Retinal pigment epithelial cell (primary cell): ENCODE data around the genes TMEM38A, USHBP1, MRPL34, GTPBP3 and MAP1S.

DNA sequence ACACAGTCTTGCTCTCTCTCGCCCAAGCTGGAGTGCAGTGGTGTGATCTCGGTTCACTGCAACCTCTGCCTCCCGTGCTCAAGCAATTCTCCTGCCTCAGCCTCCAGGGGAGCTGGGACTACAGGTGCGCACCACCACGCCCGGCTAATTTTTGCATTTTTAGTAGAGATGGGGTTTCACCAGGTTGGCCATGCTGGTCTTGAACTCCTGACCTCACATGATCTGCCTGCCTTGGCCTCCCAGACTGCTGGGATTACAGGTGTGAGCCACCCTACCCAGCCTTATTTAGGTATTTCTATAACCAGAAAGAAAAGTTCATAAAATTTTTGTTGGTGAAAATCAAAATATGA lies 1.5 kb upstream of the CHERP start:
- RRBS: no CpG with 5 or more reads among the region's 6 CpGs

GRCh38 chr19:16660744-16661572 lies at the start of gene TMEM38A:
Gene TMEM38A, plus strand, starts transcription at chr19:16661139.
- RRBS: under 1% methylated on average over 14 of the region's 83 CpGs

- RRBS: no CpG with 5 or more reads among the region's 27 CpGs
Observed at GRCh38 chr19:17114213-17115253, 39.0 kb downstream of the MYO9B start.

DNA sequence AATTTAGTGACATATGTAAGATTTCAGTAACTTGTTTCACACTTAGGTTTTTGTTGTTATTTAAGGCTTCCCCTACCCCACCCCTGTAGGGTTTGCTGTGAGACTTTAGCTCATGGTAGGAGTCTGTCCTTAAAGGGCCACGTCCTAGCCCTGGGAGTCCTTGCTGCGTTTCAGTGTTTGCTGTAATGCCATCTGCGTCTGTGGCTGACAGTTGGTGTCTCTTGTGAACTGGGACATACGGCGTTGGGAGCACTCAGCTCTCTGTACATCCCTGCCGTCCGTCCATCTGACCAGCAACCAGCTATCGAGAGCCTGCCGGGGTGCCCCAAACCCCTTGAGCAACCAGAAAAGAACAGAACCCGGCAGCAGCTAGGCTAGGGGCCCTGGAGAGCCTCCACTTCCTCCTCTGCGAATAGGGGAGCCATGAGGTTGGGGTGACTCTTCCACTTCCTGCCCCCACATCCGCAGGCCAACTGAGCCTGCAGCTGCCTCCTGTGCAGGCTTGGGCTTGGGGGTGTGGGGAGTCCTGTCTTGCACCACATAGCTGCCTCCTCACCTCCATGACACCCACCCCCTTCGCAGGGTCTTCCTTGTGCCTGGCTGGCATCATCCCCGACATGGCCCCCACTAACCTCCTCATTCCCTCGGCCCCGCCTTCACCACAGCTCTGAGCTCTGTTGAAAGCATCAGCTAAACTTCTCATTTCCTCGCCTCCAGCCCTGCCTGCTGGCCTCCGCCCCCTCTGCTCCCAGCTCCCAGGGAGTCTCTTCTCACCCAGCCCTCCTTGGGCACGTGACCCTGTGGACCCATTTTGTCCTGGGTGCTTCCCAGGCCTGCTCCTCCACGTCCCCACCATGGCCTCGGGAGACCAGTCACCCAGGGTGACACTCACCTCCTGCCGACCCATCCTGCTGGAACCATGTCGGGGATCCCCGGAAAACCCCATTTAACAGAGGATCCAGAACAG lies 50.2 kb downstream of the MYO9B start:
- RRBS: no CpG with 5 or more reads among the region's 24 CpGs

DNA sequence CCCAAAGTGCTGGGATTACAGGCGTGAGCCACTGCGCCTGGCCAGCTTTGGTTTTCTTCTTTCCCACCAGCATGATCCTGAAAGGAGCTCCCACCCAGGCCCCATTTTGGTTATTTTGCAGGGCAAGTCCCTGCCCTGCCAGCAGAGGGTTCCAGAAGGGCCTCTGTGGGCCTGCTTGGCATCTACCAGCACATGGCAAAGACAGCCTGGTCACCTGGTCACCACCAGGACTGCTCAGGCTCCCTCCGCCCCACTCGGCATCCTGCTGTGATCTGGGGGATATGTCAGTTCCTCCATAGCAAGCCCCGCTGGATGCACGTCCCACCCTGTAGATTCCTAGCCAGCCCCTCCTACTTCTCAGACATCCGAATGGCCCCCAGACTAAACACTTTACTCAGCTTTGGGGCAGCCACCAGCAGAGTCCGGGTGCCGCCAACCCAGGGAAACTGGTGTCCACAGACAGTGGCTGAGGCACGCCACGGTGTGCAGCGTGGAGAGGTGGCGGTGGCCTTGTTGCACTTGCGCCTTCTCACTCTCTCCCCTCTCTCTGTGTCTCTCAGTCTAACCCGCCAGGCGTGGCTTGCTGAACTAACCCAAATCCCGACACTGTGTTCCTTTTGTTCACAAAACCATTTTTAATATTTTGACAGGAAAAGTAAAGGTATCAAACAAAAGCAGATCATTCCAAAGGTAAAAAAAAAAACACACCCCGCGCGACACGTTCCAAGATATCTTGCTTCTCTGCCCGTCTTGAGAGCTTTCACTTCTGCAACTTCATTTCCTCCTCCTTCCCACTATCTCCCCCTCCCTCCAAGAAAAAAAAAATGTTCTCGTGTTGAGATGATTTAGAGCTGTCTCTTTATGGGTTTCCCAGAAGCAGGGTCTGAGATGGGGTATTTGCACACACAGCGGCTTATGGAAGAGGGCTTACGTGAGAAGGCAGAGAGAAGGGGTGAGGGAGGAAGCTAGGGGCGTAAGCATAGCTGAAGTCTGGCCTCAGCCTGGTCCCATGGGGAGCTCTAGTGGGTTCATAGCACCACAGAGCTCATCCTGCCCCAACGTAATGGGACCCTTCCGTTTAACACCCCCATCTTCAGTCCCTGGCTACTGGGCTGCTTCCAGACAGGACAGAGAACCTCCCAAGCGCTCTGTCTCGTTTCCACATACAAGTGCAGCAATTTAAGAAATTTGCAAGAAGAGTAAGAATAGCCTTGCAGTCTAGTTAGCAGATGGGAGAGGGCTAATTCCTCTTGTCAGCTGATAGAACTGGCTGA lies 31.5 kb upstream of the USE1 start:
- RRBS: no CpG with 5 or more reads among the region's 30 CpGs

- RRBS: 76% methylated on average over 7 of the region's 24 CpGs
Observed at GRCh38 chr19:17210169-17211004, 4.8 kb upstream of the USE1 start.

- RRBS: no CpG with 5 or more reads among the region's 12 CpGs
Observed at GRCh38 chr19:17227676-17228214, 1.7 kb downstream of the OCEL1 start.

- RRBS: no CpG with 5 or more reads among the region's 9 CpGs
Observed at GRCh38 chr19:17234841-17235268, 8.8 kb downstream of the OCEL1 start.

GRCh38 chr19:17243136-17243416 lies 2.6 kb downstream of the NR2F6 start:
- RRBS: no CpG with 5 or more reads among the region's 1 CpG

- RRBS: no CpG with 5 or more reads among the region's 28 CpGs
Observed at GRCh38 chr19:17247717-17248978, 2.4 kb upstream of the NR2F6 start.

- RRBS: 61% methylated on average over 2 of the region's 10 CpGs
Observed at GRCh38 chr19:17264292-17265045, at the start of gene USHBP1. Gene USHBP1, minus strand, starts transcription at chr19:17264745.

DNA sequence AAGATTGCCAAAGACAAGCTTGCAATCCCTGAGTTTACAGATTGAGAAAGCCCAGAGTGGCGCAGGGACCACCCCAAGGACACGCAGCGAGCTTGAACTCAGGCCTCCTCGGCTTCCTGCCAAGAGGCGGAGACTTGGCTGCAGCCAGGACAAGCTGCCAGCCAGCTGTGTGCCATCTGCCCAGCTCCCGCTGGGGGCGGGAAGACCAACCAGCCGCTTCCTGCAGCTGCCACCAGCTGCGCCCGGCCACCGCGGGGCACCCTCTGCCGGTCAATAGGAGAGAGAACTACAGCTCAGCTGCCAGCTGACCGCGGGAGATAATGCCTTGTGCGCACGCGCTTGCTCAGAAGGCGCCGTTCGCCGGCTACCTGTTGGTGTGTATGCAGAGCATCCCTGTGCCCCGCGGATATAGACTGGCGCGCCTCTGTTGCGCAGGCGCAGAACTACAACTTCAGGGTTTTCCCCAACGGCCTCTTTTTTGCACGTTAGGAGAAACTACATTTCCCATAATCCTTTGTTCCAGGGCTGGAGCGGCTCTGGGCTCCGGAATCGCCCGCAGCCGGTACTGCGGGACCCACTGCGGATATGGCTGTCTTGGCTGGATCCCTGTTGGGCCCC lies at the start of gene MRPL34:
MRPL34 (plus strand) TSS at position 565 of the 618 bp plus-strand sequence.
- RRBS: under 1% methylated on average over 8 of the region's 37 CpGs

GRCh38 chr19:17305926-17306981 lies 582 bp downstream of the MRPL34 start:
- RRBS: under 1% methylated on average over 15 of the region's 59 CpGs

- RRBS: under 1% methylated on average over 7 of the region's 18 CpGs
Observed at GRCh38 chr19:17310051-17310936, 931 bp downstream of the DDA1 start.

- RRBS: no CpG with 5 or more reads among the region's 12 CpGs
Observed at GRCh38 chr19:17326523-17326905, 8.1 kb downstream of the ANO8 start.

GRCh38 chr19:17333485-17334208 lies 1.0 kb downstream of the ANO8 start:
- RRBS: 38% methylated on average over 3 of the region's 42 CpGs

GRCh38 chr19:17336998-17337725 lies at the start of gene GTPBP3:
Gene GTPBP3, plus strand, starts transcription at chr19:17337553.
- RRBS: under 1% methylated on average over 5 of the region's 37 CpGs

GRCh38 chr19:17486281-17487288 lies 16.3 kb downstream of the SLC27A1 start:
- RRBS: 93% methylated on average over 20 of the region's 65 CpGs

DNA sequence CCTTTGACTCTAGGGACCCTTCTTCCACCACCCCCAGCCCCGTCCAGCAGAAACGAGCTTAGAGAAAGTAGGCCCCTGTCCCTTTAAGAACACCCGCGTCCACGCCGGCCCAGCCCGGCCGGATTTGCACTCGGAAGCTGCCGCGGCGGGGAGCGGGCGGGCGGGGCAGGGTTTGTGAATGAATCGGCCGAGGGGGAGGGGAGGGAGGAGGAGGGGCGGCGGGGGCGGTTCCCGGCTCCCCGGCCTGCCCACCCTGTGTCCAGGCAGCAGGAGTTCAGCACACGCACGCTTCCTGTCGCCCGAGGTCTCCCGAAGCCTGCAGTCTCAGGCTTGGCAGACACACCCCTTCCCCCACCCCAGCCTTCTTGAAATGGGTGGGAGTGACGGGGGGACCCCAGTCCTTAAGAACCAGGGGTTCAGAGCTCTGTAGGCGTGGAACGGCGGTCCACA lies 1.5 kb downstream of the UNC13A start:
- RRBS: no CpG with 5 or more reads among the region's 31 CpGs

DNA sequence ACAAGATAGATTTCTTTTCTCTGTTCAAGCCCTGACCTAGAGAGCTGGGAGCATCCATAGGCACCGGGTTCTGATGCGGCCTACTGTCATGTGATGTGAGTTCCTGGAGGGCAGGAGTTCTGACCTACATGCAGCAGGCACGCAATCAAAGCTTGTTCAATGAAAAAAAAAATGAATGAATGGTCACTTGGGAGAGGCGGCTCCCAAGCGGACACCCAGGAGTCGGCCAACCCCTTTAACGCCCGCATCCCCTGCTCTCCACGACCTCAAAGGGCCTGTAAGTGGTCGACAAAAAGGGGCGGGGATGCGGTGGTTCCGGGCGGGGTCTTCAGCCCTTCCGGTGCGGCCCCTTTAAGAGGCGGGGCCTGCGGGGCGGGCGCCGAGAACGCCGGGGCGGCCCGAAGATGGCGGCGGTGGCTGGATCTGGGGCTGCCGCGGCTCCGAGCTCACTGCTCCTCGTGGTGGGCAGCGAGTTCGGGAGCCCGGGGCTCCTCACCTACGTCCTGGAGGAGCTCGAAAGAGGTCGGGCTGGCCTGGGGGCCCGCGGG lies at the start of gene MAP1S:
MAP1S (plus strand) TSS at position 382 of the 548 bp plus-strand sequence.
- RRBS: under 1% methylated on average over 22 of the region's 39 CpGs